Type B pancreatic cell (in vitro differentiated cells): ENCODE data around the genes CDKN1C and CHRNA10.

GRCh38 chr11:2885487-2886533, at the start of gene CDKN1C:
Gene CDKN1C, minus strand, starts transcription at chr11:2885775.
- PRO-cap: bidirectional peak, plus-strand start at chr11:2886007, minus-strand start at chr11:2885773; unidirectional peak, plus-strand start at chr11:2886181

- PRO-cap: no peak
These were observed 7.3 kb downstream of the SLC22A18 start for GRCh38 chr11:2909257-2909938.

DNA sequence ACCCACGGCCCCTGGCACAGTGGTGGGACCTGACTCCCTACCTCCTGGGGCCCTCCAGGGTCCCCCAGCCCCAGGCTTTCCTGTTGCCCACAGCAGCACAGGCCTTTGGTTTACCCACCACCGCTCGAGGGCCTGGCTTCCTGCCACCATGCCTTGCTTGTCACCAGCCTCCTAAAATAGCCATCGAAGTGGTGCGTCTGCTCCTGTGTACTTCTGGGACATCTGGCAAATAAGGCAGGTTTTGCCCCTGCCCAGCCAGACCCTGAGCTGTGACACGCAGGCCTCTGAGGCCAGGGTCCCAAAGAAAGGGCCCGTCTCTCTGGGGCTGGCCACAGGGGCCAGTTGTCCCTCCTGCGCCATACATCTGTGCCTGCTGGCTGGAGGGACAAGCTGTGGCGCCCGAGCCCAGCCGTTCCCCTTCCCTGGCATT, 12.5 kb downstream of the SLC22A18 start:
- PRO-cap: no peak

GRCh38 chr11:2923778-2924147, 5.5 kb downstream of the PHLDA2 start:
- PRO-cap: no peak

DNA sequence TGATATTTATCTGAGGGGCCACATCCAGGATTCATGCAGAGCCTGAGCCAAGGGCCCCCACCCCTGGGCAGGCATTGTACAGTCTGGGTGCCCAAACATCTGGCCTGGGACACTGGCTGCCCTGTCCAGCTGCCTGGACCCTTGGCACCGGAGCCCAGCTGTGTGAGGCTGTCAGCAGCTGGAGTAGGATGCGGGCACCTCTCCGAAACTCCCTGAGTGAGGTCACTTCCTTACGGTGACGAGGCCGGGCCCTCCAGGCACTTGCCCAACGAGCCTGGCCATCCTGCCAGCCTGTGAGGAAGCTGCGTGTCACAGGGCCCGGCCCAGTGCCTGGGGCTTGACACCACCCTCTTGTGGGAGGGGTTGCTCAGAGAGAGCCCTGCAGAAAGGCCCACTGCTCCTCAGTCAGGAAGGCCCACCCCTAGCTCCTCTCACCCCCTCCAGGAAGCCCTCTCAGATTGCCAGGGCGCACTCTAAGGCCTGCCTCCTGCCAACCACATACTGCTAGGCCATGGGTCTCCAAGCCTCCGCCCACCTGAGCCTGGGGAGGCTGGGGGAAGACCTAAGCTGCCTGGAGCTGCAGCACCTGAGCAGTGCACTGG, 4.2 kb upstream of the PHLDA2 start:
- PRO-cap: no peak

DNA sequence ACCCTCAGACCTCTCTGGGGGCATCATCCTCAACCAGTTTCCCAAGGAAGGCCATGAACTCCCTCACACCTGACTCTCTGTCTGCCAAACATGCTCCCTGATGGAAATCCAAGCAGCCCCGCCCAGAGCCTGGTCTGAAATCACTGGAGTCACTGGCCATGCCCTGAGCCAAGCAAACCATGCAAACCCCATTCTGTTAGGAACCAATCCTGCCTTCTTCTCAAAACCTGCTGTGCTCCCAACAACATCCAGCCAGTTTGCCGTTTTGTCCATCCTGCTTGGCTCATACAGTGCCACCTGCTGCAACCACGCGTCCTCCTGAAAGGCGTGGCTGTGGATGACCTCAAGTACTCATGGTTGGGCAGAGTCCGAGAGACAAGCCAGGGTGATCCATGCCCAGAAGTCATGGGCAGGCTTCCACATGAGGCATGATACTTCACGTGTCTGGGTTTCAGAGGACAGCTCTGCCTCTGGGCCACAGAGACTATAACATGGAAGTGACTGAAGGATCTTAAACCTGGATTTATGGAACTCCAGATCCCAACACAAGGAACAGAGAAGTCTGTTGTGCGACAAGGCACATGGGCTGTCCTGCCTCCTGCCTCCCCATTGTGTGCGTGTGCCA, 15.6 kb downstream of the CARS1 start:
- PRO-cap: no peak

GRCh38 chr11:3123943-3124329, 41.2 kb downstream of the OSBPL5 start:
- PRO-cap: no peak

DNA sequence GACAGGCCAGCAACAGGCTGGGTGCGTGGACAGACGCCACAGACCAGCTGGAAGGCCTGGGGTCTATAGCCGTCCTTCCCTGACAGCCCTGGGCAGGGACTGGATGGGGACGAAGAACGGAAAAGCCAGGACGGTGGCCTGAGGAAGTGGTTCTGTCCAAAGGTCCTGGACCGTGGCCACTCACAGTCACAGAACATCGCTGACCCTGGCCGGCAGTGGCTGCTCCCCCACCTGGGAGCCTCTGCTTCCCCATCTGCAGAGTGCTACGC, 37.8 kb downstream of the OSBPL5 start:
- PRO-cap: no peak

DNA sequence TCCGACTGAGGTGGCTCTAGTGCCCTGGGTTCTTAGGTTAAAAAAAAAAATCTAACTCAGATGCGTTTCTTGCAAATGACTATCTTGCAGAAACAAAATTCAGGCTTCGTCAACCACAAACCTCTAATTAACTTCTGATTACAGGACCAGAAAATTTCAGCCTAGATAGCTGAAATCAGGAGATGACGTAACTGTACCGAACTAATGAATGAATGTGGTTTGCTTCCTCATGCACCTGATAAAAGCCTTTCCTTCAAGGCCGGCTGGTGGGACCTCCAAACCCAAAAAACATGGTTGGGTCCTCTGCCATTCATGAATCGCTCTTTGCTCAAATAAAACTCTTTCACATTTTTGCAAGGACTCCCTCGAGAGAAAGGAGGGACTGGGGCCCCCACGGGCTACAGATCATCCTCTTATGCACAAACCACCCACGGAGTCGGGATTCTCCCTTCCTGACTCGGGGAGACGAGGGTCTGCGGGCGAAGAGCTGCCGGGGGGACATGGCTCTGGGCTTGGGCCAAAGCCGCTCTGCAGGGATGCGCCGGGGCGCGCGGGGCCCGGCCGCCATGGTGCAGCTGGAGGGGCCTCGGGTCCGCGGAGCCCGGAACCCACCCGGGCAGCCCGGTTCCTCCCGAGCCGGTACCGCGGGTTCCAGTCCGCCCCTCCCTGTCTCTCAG, 469 bp downstream of the ZNF195 start:
- PRO-cap: unidirectional peak, plus-strand start at position 442 of the sequence

DNA sequence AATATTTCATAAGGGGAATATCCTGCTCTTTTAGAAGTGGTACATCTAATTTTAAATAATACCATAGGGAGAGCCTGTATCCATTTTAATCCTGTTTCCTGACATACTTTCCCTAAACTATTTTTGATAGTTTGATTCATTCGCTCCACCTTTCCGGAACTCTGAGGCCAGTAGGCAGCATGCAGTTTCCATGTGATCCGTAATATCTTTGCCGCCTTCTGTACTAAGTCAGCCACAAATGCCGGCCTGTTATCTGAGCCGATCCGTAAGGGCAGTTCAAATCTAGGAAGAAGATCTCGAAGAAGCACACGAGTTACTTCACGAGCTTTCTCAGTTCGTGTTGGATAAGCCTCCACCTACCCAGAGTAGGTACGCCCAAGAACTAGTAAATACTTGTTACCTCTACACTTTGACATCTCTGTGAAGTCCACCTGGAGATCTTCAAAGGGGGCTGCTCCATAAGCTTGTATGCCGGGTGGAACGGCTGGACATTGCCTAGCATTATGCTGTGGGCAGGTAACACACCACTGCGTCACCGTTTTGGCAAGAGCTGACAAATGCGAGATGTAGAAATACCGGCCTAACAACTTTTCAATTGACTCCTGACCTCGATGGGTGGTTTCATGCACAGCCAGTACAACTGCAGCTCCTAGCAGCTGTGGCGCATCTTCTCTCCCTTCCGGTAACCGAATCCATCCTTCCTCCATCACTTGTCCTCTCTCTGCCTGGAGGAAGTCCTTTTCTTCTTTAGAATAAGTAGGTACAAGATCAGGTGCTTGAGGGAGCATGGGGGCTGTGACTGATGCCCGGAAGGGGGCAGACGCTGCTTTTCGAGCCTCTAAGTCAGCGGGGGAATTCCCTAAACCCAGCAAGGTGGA, 97.8 kb upstream of the ZNF195 start:
- PRO-cap: unidirectional peak, minus-strand start at position 497 of the sequence

DNA sequence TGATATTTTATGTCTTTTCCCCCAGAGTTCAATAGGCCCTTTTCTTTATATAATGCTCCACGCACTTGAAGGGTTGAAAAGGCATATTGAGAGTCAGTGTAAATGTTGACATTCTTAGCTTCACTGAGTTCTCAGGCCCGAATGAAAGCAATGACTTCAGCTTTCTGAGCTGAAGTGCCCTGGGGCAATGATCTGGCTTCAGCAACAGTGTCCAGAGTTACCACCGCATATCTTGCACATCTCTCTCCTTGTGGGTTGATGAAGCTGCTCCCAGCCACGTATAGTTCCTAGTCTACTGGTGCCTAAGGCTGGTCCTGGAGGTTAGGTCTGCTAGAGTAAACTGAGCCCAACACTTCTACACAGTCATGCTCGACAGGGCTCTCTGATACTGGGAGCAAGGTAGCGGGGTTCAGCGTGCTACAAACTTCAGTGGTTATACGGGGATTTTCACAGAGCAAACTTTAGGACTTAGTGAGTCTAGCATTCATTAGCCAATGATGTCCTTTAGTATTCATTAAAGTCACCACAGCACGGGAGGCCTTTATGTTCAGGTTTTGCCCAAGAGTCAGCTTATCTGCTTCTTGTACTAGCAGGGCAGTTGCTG, 98.7 kb upstream of the ZNF195 start:
- PRO-cap: no peak

DNA sequence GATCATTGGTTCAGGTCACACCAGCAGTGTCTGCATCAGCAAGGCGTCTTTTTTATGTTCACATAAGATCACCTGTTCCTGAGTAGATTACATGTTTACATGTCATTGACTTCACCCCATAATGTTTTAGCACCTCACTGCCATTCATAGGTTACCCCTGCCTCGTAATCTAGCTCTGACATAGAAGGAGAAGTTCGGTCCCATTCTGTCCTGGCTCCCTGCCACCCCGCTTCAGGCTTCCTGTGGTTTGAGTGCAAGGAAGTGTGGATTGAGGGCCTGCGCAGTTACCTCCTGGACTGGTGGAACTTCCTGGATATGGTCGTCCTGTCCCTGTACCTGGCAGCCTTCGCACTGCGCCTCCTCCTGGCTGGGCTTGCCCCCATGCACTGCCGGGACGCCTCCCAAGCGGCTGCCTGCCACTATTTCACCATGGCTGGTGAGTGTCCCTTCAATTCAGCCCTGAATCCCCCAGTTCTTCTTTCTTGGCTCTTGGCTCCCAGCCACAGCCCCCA, 15.6 kb downstream of the ART5 start:
- PRO-cap: no peak

GRCh38 chr11:3645600-3646259, 802 bp downstream of the ART1 start:
- PRO-cap: no peak

- PRO-cap: no peak
These were observed at the start of gene CHRNA10 for GRCh38 chr11:3671160-3671535. Gene CHRNA10, minus strand, starts transcription at chr11:3671384.

GRCh38 chr11:3671536-3671793, 281 bp upstream of the CHRNA10 start:
- PRO-cap: no peak

DNA sequence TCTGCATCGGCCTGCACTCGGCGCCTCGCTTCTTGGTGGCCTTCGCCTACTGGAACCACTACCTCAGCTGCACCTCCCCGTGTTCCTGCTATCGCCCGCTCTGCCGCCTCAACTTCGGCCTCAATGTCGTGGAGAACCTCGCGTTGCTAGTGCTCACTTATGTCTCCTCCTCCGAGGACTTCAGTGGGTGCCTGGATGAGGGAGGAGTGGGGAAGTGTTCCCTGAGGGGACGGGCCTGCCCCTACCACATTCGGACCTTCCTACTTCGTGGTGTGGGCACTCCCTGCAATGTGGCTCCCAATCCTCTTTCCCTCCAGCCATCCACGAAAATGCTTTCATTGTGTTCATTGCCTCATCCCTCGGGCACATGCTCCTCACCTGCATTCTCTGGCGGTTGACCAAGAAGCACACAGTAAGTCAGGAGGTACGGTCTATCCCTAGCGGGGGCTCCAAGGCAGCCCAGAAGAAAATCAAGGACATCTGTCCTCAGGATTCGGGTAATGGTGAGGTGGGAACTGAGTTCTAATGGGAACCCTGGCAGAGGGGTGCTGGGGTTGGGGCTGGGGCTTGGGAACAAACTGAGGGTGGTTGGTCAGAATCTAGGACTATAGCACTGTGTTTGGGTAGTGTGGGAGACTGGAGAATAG, 15.7 kb downstream of the PGAP2 start:
- PRO-cap: no peak

DNA sequence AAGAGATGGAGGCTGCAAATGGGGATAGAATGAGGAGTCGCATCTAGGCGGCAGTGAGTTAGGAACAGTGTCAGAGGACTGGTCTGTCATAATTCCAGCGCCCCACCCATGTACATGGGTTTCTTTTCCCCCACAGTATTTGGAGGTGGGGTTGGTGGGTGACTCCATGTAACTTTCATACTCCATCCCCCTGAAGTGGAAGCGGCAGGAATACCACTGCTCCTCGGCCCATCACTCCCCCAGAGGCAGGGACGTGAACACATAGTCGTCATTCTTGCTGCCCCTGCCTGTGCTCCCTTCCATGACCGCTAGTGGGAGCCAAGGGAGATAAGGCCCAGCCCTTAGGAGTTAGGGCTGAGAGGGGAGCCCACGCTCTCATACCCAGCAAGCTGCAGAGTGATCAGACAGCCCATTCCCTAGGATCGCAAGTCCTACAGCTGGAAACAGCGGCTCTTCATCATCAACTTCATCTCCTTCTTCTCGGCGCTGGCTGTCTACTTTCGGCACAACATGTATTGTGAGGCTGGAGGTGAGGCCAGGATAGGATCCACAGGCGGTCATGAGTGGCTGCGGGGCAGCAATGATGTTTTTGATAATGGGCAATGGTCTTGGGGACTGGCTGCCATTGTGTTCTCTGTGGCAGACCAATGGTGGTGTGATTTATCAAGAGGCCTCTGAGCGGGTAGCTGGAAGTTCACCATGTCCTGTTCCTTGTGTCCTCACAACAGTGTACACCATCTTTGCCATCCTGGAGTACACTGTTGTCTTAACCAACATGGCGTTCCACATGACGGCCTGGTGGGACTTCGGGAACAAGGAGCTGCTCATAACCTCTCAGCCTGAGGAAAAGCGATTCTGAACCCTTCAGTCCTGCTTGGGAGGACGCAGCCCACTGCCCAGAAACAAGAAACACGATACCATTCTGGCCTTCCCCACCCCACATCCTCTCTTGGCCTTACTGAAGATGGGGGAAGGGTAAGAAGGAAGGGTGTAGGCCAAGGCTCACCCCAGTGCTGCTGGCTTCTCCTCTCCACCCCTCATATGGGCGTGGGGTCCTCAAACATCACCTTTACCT, 15.8 kb downstream of the RHOG start:
- PRO-cap: no peak

GRCh38 chr11:3834578-3835669, 5.8 kb downstream of the RHOG start:
- PRO-cap: no peak

GRCh38 chr11:3866252-3866634, 10.8 kb downstream of the STIM1 start:
- PRO-cap: no peak

DNA sequence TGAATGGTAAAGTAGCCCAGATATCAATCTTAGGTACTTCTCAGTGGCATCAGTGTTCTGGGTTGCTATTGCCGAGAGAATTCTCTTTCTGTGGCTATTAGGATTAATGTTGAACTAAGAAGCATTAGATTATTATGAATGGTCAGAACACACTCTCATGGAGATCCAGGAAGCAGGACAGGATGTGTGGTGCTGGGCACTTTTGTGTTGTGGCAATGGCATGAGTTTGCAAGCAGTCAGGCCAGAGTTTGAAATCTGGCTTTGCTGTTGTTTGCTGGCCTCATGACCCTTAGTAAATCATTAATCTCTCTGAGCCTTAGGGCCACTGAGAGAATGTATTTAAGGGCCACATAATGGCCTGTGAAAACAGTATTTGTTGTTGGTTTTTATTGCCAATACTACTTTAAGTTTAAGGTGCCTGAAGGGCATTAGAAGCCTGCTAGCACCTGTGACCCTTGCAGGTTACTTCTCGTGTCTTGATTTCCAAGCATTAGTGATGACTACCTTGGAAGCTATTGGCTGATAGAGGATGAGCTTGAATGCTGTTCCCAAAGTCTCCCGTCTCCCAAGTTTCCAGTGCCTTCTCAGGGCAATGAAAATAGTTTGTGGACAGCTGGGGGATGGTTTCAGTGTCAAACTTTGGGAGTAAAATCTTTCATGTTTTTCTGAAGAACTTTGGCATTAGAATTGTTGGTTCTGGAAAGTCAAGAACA, 24.5 kb downstream of the STIM1 start:
- PRO-cap: no peak